ENCODE results near the genes HPF1, GALNT7, HMGB2 and SAP30.

GRCh38 chr4:168822216-168822968 is 187.7 kb downstream of the CBR4 start:
- RRBS, result no CpG with 5 or more reads among the region's 6 CpGs

DNA sequence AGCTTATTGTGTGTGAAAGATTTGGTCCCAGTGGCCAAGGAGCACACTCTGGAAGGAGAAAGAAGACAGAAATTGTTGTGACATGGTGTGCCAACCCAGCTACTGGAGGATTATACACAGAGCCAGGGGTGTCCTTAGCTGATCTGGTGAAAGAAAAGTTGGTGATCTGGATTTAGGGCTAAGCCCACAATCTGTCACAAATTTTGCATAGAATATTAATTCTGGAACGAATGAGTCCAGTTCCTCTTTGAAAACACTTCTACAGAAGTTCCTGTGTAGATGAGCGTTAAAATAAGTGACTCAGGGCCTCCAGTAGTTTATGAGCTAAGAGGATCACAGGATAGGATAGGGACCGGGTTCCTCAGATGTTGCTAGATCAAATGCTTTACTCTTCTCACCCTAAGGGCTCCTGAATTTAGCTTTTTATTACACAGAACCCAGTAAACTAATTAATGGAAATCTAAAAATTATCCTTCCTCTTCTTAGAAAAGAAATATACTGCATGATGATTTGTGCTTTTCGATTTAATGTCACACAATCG is 179.0 kb downstream of the CBR4 start:
- RRBS, result no CpG with 5 or more reads among the region's 5 CpGs

DNA sequence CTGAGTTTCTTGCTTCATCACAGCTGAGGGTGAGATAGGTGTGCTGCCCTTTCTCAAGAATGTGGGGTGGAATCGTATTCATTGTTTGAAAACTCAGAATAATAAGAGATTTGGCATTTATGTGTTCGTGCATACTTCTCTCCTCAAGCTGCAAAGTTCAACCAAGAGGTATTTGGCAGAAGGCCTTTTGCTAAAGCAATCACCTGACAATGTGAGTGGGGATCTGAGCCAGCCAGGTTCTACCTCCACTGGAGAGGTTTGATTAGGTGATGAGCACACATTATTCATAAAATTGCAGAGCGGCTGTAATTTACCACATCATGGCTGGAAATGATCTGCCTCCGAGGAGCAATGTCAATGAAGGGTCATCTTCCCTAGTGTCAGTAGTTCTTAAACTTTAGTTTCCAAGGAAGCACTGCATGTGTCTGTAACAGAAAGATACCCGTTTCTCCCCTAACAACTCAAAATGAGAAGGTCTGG is 41.9 kb upstream of the CBR4 start:
- RRBS, result no CpG with 5 or more reads among the region's 5 CpGs

DNA sequence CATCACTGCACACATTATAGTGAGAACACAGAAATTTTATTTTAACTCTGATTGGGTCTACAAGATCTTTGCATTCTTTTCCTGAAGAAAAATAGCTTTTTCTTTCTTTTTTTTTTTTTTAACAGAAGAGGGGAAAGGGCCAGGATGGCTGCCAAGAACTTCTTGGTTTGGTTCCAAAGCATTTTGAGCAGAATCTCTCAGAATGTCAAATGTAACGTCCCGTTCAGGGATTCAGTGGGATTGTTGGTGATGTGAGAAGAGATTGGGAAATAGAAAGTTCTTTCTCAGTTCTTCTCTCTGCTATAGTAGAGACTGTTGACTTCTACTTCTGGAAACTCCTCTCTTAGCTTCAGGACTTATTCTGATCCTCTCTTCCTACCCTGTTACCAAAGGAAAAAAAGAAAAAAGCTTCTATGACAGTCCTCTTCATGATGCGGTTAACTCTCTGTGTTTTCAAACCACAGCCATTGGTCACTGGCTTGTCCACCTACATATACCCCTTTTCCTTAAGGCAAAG is 71.0 kb upstream of the CBR4 start:
- RRBS, result no CpG with 5 or more reads among the region's 3 CpGs

DNA sequence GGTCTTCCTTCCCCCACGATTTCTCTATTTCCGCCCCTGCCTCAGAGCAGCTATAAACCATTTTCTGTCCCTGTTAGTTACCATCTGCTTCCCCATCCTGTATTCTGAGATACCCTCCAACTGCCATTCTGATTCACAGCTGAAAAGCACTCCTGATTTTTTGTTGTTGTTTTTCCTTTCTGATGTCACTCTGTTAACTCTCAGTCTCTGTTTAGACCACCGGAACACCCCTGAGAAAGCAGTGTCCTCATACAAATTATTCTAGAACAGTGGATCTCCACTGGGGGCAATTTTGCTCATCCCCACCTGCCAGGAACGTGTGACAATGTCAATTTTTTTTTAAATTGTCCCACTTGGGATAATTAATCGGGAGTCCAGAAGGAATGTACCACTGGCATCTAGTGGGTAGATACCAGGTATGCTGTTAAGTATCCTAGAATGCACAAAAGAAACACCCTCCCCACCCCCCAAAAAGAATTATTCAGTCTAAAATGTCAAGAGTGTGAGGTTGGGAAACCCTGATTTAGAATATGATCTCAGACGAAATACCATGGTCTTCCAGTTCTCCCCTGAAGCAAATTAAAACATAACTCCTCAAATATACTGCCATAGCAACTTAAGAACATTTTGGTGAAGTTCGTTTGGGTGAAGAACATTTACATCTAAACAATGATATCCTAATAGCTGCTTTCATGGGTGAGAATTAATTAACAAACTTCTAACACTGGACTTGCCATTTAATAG is 36.7 kb downstream of the SH3RF1 start:
- RRBS, result no CpG with 5 or more reads among the region's 7 CpGs

GRCh38 chr4:169537482-169538374 is 74.7 kb downstream of the NEK1 start:
- RRBS, result no CpG with 5 or more reads among the region's 6 CpGs

DNA sequence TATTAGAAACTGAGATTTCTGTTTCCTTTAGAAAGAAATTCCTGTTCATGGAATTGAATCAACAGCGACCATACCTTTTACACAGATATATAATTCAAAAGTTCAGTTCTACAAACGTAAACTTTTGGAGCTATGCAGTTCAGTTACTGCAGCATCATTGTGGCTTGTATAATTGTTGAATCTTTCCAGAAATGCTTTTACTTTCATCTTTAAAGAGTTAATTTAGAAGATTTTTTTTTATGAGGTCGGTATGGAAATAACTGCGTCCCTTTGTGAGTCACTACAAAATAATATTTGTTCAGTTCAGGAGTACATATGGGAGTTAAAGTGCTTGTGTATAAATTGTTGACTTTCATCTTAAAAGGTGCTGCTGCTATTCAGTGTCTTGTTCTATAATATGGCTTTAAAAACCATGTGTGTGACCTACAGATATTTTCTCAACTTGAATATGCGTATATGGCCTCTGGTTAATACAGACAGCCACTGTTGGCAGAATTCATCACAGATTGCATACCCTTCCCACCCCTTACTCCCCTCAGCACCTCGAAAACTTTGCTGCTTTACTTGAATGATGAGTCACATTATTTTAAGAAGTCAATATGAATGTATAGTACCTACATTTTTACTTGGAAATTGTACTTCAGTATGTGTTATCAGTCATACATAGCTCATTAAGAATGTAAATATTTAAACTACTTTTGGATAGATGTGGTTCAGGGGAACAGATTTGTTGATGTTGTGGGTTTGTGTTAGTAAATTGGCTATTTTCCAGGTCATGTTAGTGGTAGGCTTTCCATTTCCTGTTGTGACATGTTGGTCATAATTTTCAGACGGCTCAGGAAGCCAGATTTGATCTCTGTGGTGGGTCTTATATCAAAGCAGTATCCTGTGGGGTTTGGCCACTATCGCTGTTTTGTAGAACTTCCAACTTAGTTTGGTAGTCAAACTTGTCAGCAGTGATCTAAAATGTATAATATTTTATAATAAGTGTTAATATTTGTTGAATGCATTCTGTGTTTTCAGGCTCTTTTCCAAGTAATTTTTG is 1.5 kb downstream of the CLCN3 start:
- RRBS, result no CpG with 5 or more reads among the region's 8 CpGs

- RRBS, result under 1% methylated on average over 11 of the region's 51 CpGs
Measured at GRCh38 chr4:169757399-169758181, at the start of gene HPF1. TSS of gene HPF1 (minus strand) at chr4:169757944.

GRCh38 chr4:169915560-169915991 is 110.6 kb downstream of the MFAP3L start:
- RRBS, result no CpG with 5 or more reads among the region's 6 CpGs

DNA sequence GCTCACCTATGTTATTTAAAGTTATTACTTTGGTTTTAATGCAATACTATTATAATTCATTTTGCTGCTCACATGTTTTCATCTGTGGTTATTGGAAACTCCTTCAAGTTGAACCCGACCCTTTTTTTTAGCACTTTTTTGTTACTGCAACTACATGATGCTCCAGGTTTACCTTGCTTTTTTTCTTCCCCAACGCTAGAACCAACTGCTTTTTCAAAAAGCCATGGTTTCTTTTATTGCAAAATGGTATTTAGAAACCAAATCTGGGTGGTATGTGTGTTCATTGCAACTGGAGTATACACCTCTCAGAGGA is 616.0 kb upstream of the GALNTL6 start:
- RRBS, result no CpG with 5 or more reads among the region's 2 CpGs

- RRBS, result no CpG with 5 or more reads among the region's 1 CpG
Measured at GRCh38 chr4:172705400-172705599, 463.3 kb upstream of the GALNT7 start.

GRCh38 chr4:173168396-173169341 is at the start of gene GALNT7:
TSS of gene GALNT7 (plus strand) at chr4:173168811.
- RRBS, result 2% methylated on average over 36 of the region's 95 CpGs

DNA sequence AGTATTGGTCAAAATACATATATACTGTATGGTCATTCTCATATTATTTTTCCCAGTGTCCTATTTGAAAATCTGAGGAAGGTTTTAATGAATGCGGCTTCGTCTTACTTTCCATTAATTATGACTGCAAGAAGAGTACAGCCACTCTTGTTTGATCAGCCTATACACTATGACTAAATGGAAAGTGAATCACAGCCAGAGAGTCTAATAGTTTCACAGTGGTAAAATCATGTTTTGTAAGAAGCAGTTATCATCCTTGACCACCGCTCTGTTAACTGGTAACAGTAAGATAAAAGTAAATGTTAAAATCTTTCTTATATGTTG is 13.1 kb downstream of the GALNT7 start:
- RRBS, result no CpG with 5 or more reads among the region's 3 CpGs

DNA sequence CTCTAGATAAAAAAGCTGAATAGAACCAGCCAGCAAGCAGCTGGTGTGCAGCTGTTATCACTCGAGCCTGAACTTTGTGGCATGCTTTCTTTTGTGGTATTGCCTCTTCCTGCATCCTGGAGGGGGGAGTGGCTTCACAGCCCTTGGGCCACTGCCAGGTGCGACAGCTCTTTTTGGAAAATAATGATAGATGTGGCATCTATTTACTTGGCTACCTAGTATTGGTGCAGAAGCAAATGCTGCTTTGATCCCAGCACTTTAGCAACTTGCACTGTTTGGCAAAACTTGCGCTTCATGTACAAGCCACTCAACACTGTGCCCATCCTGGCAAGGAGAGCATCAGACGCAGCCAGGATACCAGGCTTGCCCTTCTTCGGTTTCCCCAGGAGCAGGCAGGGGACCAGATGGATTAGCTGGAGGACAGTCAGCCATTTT is 69.4 kb downstream of the HMGB2 start:
- RRBS, result no CpG with 5 or more reads among the region's 5 CpGs

DNA sequence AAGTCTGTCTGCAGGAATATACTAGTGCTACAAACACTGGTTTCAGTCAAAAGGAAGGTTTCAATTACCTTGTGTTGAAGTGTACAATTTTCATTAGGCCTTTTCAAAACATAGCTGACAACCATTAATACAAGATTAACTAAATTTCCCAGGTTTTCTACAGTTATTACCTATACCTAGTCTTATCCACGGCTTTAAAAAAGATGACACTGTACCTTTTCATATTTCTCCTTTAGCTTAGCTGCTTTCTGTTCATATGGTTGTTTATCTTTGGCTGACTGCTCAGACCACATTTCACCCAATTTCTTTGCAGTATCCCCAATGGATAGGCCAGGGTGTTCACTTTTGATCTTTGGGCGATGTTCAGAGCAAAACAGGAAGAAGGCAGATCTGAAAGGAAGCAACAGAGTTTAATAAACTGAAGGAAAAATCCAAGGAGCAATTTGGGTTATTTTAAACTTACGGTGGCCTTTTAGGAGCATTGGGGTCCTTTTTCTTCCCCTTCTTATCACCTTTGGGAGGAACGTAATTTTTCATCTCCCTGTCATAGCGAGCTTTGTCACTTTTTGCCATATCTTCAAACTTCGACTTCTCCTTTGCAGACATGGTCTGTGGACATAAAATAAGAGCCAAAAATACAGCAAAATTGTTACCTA is 1.4 kb downstream of the HMGB2 start:
- RRBS, result no CpG with 5 or more reads among the region's 6 CpGs

DNA sequence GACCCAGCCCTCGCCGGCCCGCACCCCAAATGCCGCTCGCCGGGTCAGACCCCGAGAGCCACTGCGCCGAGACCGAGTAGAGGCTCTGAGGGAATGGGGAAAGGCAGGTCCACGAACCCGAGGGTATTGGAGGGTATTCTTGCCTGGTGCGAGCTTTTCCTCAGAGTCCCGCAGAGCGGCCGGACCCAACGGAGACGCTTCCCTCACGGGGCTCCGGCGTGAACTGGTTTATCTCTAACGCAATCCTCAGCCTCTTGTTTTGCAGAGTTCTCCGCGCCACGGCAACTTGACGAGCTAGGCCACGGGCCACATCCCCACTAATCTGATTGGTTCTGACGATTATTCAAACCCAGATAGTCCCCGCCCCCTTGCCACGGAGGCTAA is at the start of gene HMGB2:
Gene HMGB2 (minus strand): TSS at position 230 of the 384 bp plus-strand sequence.
- RRBS, result no CpG with 5 or more reads among the region's 30 CpGs

DNA sequence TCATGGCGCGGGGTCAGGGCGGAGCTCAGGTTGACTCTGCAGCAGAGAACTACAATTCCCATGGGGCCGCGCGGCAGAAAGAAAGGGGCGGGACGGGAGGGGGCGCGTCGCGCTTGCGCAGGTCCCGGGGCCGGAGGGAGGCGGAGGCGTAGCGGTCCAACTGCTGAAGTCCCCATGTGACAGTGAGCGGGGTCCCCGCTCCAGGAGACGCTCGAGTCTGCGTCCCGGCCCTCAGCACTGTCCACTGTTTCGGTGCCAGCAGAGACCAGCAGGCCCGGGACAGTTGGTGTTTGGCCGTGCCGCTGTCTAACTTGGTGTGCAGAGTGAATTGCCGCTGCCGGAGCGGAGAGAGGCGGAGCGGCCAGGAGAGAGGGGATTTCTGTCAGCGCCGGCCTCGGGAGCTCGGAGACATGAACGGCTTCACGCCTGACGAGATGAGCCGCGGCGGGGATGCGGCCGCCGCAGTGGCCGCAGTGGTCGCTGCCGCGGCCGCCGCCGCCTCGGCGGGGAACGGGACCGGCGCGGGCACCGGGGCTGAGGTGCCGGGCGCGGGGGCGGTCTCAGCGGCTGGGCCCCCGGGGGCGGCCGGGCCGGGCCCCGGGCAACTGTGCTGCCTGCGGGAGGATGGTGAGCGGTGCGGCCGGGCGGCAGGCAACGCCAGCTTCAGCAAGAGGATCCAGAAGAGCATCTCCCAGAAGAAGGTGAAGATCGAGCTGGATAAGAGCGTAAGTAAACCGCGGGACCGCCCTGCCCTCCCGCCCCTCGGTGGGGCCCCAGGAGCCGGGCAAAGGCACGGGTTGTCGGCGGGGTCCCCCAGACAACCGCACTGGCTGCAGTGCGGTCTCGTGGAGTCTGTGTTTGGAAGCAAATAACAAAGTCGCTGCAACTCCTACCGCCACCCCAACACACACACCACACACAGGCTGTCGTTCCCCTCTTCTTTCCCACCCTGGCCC is at the start of gene SAP30:
Gene SAP30 (plus strand): TSS at position 182 of the 956 bp plus-strand sequence.
- RRBS, result 2% methylated on average over 23 of the region's 93 CpGs

GRCh38 chr4:173400453-173401096 is 1.7 kb upstream of the SCRG1 start:
- RRBS, result no CpG with 5 or more reads among the region's 7 CpGs

GRCh38 chr4:173494184-173494913 is 35.7 kb downstream of the HAND2 start:
- RRBS, result no CpG with 5 or more reads among the region's 34 CpGs

DNA sequence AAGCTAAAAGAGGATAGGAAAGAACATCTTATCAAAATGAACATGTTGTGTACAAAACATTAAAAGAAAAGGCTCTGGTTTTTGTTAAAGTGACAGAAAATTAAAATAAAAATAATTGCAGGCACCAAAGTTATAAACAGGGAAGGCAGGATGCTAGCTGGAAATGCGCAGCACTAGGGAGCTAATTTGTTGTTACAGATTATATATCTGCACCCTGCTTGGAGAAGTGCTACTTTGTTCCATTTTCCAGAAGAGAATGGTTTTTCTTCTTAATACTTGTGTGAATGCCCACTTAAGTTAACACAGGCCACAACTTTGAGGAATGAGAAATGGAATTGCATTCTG is 6.3 kb upstream of the HAND2 start:
- RRBS, result no CpG with 5 or more reads among the region's 1 CpG

Measured in T47D (cell line).